OVCAR3 (cell line): ENCODE data around the genes ZNF772, ZNF154, ZNF552, ZNF329, ZNF446 and ZBTB45.

DNA sequence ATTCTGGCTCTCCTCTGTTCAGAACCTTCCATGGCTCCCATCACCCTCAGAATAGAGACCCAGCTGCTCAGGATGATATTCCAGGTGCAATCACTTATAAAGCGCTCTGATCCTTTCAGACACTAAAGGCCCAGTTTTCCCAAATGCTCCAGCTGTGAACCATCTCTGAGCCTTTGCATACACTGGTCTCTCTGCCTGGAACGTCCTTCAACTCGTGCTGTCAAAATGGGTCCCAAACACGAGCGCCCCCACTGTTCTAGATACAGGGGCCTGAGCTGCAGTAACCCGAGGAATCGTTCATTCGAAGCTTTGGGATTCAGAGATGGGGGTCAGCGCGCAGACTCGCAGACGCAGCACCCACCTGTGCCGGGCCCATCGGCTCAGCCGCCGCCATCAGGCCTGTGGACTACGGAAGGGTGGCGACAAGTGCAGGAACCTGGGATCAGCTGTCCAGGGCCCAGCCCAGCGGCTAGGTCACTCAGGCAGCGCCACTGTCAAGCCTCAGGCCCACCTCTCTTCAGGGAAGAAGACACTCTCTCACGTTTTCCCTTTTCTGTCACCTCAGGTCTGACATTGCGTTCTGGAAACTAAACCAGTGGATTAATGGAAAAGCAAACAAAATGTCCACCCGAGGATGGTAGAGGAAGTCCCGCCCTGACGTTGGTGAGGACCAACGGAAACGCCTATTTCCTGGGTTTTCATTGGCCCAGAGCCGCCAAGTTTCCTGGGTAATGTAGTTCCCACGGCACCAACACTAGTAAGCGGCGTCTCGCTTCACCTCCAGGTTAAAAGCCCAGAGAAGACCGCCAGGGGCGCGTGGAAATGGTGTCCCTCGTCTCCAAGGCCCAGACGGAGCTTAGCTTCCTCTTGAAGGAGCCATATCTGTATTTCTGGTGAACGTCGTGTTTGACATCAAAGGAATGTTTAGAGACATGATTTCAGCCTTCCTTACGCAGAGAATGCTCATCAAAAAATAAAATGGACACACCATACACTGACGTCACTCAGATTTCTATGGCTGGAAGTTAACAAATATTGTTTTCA is at the start of gene ZNF772:
ZNF772 (minus strand) TSS at position 651 of the 1,044 bp plus-strand sequence.
- RRBS = no CpG with 5 or more reads among the region's 41 CpGs

DNA sequence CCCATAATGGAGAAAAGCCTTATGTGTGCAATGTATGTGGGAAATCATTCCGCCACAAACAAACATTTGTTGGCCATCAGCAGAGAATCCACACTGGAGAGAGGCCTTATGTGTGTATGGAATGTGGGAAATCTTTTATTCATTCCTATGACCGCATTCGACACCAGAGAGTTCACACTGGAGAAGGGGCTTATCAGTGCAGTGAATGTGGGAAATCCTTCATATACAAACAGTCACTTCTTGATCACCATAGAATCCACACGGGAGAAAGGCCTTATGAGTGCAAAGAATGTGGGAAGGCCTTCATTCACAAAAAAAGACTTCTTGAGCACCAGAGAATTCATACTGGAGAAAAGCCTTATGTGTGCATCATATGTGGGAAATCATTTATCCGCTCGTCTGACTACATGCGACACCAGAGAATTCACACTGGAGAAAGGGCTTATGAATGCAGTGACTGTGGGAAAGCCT is 10.9 kb downstream of the ZNF549 start:
- RRBS = no CpG with 5 or more reads among the region's 7 CpGs

- RRBS = no CpG with 5 or more reads among the region's 17 CpGs
Observed at GRCh38 chr19:57664693-57665203, 4.0 kb upstream of the ZSCAN4 start.

- RRBS = 98% methylated on average over 2 of the region's 73 CpGs
Observed at GRCh38 chr19:57708392-57709643, at the start of gene ZNF154. TSS of gene ZNF154 (minus strand) at chr19:57709204.

DNA sequence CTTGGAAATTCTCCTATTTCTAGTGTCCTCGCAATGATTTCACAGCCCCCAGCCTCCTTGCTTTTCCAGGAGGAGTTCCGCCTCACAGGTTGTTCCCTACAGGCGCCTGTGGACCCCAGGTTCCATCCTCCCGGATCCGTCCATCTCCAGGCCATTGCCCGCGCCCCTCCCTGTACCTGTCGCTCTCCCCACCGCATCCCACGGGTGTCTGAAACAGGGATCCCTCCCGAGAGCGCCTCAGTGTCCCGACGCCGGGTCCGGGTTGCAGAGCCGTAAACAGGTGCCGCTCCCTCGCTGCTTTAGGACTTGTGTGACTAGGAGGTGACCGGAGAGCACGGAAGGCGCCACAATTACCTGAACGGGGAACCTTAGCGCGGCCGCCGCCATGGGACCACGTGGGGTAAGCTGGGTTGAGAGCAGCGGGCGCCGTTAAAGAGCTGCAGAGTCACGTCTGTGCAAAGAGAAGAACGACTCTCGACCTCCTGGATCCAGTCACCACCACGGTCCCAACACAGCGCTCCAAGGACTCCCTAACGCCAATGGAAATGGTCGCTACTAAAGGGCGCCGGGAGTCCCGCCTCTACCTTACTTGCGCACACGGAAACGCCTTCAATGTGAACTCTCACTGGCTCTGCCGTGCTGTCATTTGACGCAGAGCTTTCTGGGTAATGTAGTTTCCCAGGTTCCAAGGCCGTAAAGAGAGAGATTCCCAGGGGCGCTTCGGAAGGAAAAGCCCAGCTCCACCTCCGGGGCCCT is at the start of gene ZNF552:
ZNF552 (minus strand) TSS at position 557 of the 756 bp plus-strand sequence.
- RRBS = 31% methylated on average over 6 of the region's 50 CpGs

- RRBS = 6% methylated on average over 2 of the region's 10 CpGs
Observed at GRCh38 chr19:57915526-57916201, 728 bp downstream of the ZNF417 start.

GRCh38 chr19:58003908-58004455 is 1.4 kb upstream of the ZNF606 start:
- RRBS = no CpG with 5 or more reads among the region's 1 CpG

- RRBS = no CpG with 5 or more reads among the region's 5 CpGs
Observed at GRCh38 chr19:58007163-58007795, 4.7 kb upstream of the ZNF606 start.

DNA sequence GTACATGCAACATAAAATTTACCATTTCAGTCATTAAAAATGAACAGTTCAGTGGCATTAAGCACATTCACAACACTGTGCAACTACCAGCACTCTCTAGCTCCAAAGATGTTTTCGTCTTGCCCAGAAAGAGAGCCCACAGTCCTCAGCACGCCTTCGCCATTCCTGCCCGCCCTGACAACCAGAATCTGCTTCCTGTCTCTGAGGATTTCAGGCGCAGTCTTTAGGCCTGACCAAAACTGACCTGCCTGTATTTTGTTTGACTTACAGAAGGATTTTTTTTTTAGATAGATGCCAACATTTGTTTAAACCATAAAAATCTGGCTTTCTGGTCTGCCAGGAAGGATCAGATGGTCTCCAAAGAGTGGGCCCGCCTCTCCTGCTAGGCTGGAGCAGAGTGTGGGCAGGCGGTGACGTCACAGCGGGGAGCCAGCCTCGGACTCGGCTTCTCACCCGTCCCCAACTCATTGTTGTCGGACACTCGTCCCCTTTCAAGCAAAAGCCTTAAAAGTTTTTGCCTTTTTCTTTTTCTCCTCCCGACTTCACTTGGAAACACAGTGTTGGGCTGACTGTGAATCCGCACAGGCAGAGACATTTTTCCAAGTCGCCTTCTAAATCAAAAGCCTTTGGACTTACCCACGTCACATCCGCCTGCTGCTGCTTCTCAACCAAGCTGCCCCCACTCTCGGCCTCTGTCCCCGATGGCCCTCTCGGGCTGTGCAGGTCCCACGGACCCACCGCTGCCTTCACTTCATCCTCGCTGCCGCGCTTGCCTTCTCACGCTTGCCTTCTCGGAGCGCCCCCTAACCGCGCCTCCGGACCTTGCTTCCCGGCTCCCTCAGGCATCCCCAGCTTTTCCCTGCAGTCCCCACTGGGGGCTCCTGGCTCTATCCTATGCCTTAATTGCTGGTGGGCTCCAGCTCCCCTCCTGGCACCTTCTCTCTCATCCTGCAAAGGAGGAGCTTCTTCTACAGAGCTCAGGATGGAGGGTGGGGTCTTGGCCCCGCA is 4.2 kb upstream of the ZNF135 start:
- RRBS = no CpG with 5 or more reads among the region's 35 CpGs

- RRBS = 4% methylated on average over 30 of the region's 74 CpGs
Observed at GRCh38 chr19:58149981-58151030, at the start of gene ZNF329. TSS of gene ZNF329 (minus strand) at chr19:58150789.

DNA sequence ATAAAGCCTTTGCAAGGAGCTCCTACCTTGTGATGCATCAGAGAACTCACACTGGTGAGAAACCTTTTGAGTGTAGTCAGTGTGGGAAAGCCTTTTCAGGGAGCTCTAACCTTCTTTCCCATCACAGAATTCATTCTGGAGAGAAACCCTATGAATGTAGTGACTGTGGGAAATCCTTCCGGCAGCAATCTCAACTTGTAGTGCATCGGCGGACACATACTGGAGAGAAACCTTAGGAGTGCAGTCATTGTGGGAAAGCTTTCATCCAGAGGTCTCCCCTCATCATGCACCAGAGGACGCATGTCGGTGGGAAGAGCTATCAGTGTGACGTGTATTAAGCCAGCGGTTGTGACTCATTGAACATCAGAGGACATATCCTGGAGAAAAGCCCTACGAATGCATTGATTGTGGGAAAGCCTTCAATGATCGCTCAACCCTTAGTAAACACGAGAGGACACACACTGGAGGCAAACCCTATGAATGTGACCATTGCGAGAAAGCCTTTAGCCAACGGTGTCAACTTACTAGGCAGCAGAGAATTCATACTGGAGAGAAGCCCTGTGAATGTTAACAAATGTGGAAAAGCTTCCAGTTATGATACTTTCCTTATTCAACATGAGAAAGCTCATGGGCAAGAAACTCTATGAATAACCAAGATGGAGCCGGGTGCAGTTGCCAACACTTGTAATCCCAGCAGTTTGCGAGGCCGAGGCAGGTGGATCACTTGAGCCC is 16.1 kb upstream of the ZNF8 start:
- RRBS = no CpG with 5 or more reads among the region's 15 CpGs

DNA sequence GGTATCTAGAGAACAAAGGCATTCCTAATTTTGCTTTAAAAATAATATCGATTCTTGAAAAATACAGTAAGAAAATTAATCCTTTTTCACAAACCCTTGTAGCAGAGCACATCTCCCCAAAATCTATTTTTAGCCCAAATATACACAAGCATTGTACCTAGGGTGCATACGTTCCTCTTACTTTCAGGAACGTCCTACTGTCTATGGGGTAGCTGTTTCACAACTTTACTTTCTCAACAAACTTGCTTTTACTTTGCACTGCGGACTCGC is 702 bp upstream of the ZNF8 start:
- RRBS = no CpG with 5 or more reads among the region's 5 CpGs

DNA sequence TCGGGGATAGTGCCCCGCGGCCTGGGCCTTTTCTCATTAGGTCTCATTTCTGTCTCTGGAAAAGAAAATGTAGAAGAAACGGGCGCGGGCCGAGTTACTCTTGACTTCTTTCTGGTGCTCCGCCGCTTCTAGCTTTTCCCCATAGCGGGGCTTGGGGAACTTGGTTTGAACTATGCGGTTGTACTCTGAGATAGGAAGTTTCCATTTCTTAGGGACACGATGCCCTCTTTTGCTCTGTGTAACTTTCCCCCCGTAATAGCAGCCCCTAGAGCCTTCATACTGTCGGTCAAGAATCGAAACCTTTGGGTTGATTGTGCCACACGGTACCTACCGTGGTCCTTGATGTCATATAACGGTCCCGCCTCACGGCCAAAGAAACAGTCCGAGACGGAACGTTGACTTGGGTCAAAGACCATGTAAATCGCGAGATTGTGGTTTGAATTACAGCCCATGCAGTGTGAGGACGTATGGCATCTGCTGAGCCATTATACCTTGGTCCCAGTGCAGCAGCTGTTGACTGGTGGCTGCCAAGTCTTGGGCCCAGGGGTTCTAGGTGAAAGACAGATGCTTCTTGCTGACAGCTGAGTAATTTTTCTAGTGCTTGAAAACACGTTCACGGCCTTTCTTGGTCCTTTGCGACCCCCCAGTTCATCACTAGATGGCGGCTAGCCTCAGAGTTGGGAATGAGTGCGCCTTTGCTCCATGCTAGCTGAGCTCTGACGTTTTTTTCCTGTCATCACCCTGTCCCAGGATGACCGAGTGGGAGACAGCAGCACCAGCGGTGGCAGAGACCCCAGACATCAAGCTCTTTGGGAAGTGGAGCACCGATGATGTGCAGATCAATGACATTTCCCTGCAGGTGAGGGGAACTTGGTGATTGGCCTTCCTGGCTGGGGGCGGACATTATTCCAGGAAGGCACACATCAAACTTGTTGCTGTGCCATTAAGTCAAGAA is 595 bp downstream of the RPS5 start:
- RRBS = no CpG with 5 or more reads among the region's 36 CpGs

DNA sequence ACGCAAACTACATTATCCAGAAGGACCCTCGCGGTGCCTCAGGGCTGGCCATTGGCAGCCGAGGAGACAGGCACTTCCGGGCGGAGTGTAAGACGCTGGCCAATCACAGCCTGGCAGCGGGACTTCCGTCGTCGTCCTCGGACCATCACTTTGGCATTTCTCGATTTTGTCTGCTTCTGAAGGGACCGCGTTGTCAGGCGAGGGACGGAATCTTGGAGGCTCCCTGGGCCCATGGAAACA is 297 bp upstream of the ZNF132 start:
- RRBS = no CpG with 5 or more reads among the region's 17 CpGs

GRCh38 chr19:58476076-58477041 is at the start of gene ZNF446:
TSS of gene ZNF446 (plus strand) at chr19:58476352.
- RRBS = 8% methylated on average over 22 of the region's 67 CpGs

DNA sequence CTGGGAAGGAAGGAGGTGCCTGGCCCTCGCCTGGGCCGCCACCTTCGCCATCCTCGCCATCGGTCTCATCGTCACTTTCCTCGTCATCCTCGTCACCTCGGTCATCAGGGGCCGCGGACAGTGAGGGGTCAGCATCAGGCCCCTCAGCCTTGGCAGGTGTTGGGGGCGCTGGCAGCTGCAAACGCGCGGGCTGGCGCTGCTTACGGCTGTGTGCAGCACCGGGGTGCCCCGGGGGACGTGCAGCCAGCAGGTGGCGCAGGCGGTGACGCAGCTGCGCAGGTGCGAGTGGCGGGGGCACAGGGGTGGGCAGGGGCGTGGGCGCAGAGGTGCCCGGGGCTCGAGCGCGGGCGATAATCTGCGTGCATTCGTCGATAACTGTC is 2.7 kb downstream of the ZBTB45 start:
- RRBS = 95% methylated on average over 7 of the region's 36 CpGs

GRCh38 chr19:58519450-58520494 is at the start of gene ZBTB45:
TSS of gene ZBTB45 (minus strand) at chr19:58519810.
- RRBS = 5% methylated on average over 25 of the region's 83 CpGs

DNA sequence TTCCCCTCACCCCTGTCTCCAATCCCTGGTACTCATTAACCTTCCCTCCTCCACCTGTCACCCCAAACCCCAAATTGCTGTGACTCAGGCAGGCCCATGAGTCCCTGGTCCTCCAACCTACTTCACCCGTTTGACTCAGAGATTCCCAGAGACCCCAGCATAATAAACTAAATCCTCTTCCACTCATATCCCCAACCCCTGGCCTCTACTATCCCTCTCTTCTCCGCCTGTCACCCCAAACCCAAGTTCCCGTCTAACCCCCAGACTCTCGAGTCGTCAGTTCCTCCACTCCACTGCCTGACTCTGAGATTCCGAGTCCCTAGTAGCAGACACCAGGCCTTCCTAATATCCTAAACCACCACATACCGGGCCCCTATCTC is 711 bp downstream of the UBE2M start:
- RRBS = no CpG with 5 or more reads among the region's 7 CpGs

DNA sequence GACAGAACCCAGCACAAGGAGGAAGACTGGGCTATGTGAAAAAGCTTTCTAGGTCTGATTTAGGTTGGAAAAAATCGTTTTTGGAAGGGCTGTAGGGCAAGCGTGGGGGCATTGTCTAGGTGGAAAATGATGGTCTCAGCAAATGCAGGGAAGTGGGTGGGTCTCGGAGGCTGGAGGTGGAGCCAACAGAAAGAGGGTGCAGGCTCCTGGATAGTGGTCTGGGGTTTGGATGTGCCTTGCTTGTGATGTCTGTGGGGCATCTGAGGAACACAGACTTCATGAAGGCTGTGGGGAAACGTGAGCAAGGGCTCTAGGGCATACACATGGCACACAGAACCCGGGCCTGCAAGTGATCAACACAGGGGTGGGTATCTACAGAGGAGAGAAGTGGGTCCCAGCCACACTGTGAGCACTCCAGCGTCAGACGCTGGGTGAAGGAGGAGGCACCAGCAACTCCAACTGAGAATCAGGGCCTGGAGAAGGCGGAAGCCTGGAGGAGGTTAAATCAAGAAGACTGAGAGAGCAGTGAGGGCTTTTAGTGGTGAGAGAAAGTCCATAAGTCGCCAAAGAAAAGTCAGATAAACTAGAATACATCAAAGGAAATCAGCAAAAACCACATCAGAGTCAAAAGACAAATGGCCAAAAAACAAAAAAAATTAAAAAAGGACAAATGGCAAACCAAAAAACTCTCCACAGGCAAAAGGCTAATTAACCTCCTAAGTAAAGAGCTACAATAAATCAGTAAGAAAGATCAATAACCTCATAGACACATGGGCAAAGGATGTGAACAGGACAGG is 5.5 kb upstream of the UBE2M start:
- RRBS = no CpG with 5 or more reads among the region's 9 CpGs

DNA sequence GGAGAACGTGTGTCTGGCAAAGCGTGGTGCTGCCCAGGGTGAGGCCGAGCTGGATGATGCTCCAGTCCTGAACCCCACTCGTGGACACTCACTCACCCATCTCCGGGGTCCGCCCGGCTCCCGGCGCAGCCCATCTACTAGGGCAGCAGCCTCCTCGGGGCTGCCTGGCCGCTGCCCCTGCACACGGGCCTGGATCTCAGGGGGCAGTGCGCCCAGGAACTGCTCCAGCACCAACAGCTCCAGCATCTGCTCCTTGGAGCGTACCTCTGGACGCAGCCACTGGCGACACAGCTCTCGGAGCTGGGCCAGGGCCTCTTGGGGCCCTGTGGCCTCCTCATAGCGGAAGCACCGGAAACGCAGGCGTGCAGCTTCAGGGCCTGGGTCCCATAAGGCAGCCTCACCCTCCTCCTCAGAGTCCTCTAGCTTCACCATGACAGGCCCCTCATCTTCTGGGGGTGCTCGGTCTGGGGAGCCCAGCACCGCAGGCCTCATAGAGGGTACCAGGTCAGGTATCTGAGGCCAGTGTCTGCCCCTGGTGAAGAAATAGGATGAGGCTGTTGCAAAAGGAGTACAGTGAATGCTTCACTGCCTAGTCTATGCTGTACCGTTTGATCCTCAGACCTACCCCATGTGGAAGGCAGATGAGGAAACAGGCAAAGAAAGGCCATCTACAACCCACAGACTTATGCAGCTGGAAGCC is 2.1 kb downstream of the MZF1 start:
- RRBS = no CpG with 5 or more reads among the region's 24 CpGs